H1 (cell line): ENCODE measurements around the genes MAP2K3 and SEBOX.

- RRBS = no CpG with 5 or more reads among the region's 9 CpGs
CAGE:
- cytosol, long polyA plus RNA = no peak
- long polyA plus RNA = no peak
- nucleus, long polyA plus RNA = no peak
Observed at GRCh38 chr17:21197817-21198256, 16.1 kb downstream of the TMEM11 start.

DNA sequence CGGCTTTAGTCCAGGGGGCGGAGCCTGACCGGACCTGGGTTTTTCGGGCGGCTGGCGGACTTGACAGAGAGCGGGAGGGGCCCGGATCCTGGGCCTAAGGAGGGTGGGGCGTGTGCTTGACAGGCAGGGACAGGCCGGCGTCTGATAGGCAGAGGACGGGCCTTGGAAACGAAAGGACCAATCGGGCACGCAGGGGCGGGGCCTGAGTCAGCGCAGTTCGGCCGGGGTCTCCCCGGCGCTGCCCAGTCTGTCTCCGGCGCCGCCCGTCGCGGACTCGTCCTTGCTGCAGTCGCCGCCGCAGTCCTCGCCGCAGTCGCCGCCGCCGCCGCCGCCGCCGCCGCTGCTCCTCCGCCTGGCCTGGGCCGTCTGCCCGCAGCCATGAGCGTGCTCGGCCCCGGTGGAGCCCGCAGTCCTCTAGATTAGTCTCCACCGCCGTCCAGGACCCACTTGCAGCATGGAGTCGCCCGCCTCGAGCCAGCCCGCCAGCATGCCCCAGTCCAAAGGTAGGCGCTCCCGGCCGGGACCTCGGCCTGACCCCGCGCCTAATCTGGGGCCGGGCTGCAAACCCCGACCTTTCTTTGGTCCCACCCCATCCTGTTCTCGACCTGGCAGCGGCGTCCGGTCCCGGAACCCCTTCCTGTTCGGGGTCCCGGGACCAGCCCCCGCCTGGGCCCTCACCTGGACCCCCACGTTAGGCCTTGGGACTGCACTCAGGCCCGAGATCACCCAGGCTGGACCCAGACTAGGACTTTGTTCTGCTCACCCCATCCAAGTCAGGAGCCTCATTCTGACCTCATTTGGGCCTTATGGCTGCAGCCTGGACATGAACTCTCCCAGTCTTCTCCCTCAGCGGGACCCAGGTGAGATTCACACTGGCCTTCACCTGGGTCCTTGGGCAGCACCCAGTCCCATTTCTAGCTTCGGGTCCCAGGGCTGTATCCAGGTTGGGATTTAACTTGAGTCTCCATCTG, at the start of gene MAP2K3:
Gene MAP2K3, plus strand, starts transcription at position 245 of the 971 bp plus-strand sequence.
- RRBS = under 1% methylated on average over 24 of the region's 75 CpGs
CAGE:
- cytosol, long polyA plus RNA = no peak
- long polyA plus RNA = no peak
- nucleus, long polyA plus RNA = no peak

- RRBS = no CpG with 5 or more reads among the region's 11 CpGs
CAGE:
- cytosol, long polyA plus RNA = no peak
- long polyA plus RNA = no peak
- nucleus, long polyA plus RNA = no peak
Observed at GRCh38 chr17:21286823-21287746, 2.6 kb downstream of the MAP2K3 start.

DNA sequence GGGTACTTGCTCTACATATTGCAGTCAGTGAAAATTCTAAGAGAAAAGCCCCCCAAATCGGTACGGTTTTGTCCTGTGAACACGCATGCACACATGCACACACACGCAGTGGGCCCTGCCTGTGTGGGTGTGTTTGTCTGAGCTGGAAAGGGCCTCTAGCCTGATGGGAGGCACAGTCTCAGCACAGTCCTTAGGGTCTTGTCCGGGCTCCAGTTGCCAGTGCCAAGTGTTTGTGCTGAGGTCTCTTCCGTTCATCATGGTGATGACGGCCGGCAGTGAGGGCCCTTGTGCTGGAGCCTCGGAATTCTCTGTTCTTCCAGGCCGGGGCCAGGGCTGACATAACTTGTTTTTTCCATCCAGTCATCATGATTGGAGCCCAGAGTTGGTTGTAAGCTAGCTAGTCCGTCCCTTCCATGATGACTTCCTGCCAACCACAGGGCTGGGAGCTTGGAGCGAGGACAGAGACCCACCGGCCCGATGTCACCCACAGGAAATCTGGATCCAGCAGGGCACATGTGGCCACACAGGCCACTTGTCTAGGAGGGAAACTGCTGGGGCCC, 26.5 kb downstream of the MAP2K3 start:
- RRBS = 88% methylated on average over 5 of the region's 14 CpGs
CAGE:
- cytosol, long polyA plus RNA = no peak
- long polyA plus RNA = no peak
- nucleus, long polyA plus RNA = no peak

DNA sequence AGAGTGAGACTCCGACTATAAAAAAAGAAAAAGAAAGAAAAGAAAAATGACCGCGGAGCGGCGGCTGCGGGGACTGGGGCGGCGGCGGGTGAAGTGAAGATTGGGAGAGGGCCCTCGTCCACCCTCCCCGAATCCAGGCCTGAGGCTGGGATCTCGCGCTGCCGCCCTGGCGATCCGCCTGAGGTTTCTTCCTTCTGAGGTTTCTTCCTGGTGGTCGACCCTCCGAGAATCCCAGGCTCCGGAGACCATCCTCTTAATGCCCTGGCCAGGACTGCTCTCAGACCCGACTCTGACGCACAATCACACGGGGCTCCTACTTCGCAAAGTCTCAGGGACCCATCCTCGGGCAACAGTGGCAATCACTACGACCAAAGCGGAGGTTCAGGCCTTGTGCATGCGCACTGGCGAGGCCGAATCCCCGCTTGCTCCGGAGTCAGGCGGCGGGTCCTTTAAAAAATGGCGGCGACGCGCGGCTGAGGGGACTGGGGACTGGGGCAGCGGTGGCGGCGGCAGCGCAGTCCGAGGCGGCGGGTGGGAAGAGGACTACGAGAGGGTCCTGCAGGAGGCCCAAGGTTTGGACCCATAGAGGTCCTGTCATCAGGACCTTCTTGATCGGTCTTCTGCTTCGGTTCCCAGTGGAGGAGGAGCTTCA, 18.0 kb upstream of the KCNJ18 start:
- RRBS = no CpG with 5 or more reads among the region's 48 CpGs
CAGE:
- cytosol, long polyA plus RNA = no peak
- long polyA plus RNA = no peak
- nucleus, long polyA plus RNA = no peak

- RRBS = no CpG with 5 or more reads among the region's 72 CpGs
CAGE:
- cytosol, long polyA plus RNA = no peak
- long polyA plus RNA = no peak
- nucleus, long polyA plus RNA = no peak
Observed at GRCh38 chr17:21841844-21842383, 149.6 kb downstream of the KCNJ18 start.

DNA sequence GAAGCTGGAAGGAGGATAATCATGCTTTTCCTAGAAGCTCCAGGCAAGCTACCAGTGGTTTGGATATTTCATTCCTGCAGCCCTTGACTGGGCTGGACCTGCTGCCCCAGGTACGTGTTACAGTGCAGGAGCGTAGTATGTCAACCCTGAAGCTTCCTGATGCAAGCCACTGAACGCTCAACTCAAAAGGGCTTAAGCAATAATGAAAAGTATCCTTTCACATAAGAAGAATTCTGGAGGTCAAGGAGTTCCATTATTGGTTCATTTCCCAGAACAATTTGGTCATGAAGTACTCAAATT, 37.8 kb upstream of the WSB1 start:
- RRBS = no CpG with 5 or more reads among the region's 3 CpGs
CAGE:
- cytosol, long polyA plus RNA = no peak
- long polyA plus RNA = no peak
- nucleus, long polyA plus RNA = no peak

DNA sequence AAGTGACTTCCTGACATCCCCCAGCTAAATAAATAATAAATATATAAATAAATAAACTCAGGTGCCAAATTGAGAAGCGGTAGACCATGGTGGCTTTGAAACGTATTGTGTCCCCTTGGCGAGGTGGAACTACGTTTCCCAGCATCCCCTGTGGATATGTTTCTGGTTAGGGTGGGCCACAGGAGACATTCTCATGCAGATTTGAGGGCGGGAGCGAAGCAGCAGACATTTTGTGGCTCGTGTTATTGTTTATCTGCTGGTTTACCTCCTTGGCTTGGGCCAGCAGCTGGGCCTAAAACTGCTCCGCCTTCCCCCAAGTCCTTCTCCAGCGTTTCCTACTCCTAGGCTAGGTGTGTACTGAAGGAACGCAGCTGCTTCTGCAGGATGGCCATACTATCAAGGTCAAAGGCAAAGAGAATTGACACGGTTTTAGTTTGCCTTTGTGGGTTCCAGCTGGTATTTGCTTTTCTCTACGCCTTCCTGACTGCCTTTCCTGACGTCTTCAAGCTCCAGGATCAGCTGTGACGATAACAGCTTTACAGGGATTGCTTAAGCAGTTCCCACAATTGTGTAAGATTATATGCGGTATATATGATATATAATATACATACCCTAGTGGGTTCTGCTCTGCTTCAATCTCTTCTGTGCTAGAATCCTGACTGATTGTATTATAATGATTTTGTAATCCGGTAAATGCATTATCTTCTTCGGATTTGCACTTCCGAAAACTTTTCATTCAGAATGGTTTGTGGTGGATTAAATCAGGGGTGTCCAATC, 17.2 kb upstream of the WSB1 start:
- RRBS = no CpG with 5 or more reads among the region's 18 CpGs
CAGE:
- cytosol, long polyA plus RNA = no peak
- long polyA plus RNA = no peak
- nucleus, long polyA plus RNA = start-site peak on the plus strand centred at position 235 of the sequence, 50 bp wide, 10 reads

- RRBS = no CpG with 5 or more reads among the region's 2 CpGs
CAGE:
- cytosol, long polyA plus RNA = no peak
- long polyA plus RNA = no peak
- nucleus, long polyA plus RNA = no peak
Observed at GRCh38 chr17:27281974-27282411, 11.9 kb upstream of the WSB1 start.

- RRBS = 3% methylated on average over 13 of the region's 57 CpGs
CAGE:
- cytosol, long polyA plus RNA = no peak
- long polyA plus RNA = no peak
- nucleus, long polyA plus RNA = no peak
Observed at GRCh38 chr17:27332511-27333714, 39.0 kb downstream of the WSB1 start.

GRCh38 chr17:27353493-27354279, 59.8 kb downstream of the WSB1 start:
- RRBS = 2% methylated on average over 34 of the region's 64 CpGs
CAGE:
- cytosol, long polyA plus RNA = no peak
- long polyA plus RNA = no peak
- nucleus, long polyA plus RNA = start-site peak on the minus strand at chr17:27353768-27353815, 12 reads

DNA sequence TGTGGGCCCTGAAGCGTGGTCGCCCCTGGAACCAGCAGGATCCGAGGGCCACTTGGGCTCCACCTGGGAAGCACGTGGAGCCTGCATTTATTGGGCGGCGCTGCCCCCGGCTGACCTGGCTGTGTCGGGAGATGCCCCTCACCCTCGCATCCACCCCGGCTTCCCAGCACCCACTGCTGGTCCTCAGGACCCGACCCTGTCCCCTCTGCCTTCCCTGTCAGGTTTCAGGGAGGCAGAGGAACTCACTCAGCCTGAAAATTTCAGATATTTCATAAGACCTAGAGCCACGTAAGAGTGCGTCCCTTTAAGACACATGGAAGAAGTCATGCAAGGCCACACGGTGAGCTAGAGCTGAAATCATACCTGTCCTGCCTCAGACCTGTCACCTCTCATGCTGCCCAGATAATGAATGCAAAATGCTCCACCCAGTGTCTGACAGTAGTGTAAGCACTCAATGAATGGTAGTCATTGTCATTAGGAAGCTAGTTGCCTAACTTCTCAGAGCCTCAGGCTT, 60.4 kb downstream of the WSB1 start:
- RRBS = 67% methylated on average over 4 of the region's 14 CpGs
CAGE:
- cytosol, long polyA plus RNA = no peak
- long polyA plus RNA = no peak
- nucleus, long polyA plus RNA = no peak

DNA sequence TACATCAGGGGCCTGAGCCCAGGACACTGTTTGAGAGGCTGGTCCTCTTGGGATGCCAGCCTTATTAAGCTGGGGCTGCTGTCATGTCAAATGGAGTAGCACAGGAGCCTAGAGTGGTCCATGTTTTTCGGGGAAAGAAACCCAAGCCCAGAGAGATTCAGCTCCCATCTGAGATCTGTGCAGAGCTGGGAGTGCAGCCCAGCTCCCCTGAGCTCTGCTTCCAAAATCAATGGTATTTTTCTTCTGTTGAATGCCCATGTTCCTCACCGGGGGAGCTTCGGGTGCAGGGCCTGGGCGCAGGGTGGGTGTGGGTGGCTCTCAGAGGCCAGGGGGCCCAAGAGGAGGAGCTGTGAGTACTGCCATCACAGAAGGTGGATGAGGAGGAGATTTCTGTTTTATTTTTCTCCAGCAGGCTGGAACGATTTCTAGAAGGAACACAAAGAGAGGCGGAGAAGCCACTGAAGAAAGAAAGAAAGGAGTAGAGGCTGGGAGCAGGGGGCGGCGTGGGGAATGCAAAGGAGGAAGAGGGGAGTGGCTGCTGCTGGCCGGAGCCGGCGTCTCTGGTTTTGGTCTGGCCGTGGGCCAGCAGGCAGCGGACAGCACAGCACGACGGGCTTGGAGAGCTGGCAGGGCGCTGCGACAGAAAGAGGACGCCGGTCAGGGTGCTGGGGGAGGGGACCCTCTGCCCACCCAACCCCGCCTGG, 76.3 kb upstream of the KSR1 start:
- RRBS = 93% methylated on average over 3 of the region's 20 CpGs
CAGE:
- cytosol, long polyA plus RNA = no peak
- long polyA plus RNA = no peak
- nucleus, long polyA plus RNA = no peak

DNA sequence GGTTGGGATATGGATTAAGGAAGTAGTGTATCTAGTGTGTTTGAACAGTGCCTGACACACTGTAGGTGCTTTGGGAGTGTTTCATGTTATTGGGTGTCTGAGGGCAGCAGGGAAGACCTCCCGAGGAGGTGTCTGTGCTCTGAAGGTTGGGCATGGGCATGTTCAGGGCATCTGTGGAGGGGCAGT, 683 bp downstream of the LGALS9 start:
- RRBS = no CpG with 5 or more reads among the region's 1 CpG
CAGE:
- cytosol, long polyA plus RNA = no peak
- long polyA plus RNA = no peak
- nucleus, long polyA plus RNA = no peak

GRCh38 chr17:27811872-27812155, 11.5 kb upstream of the NOS2 start:
- RRBS = no CpG with 5 or more reads among the region's 4 CpGs
CAGE:
- cytosol, long polyA plus RNA = no peak
- long polyA plus RNA = no peak
- nucleus, long polyA plus RNA = no peak

- RRBS = no CpG with 5 or more reads among the region's 18 CpGs
CAGE:
- cytosol, long polyA plus RNA = no peak
- long polyA plus RNA = no peak
- nucleus, long polyA plus RNA = no peak
Observed at GRCh38 chr17:28042756-28043560, 481 bp downstream of the NLK start.

GRCh38 chr17:28094239-28094837, 51.9 kb downstream of the NLK start:
- RRBS = no CpG with 5 or more reads among the region's 3 CpGs
CAGE:
- cytosol, long polyA plus RNA = no peak
- long polyA plus RNA = no peak
- nucleus, long polyA plus RNA = no peak

DNA sequence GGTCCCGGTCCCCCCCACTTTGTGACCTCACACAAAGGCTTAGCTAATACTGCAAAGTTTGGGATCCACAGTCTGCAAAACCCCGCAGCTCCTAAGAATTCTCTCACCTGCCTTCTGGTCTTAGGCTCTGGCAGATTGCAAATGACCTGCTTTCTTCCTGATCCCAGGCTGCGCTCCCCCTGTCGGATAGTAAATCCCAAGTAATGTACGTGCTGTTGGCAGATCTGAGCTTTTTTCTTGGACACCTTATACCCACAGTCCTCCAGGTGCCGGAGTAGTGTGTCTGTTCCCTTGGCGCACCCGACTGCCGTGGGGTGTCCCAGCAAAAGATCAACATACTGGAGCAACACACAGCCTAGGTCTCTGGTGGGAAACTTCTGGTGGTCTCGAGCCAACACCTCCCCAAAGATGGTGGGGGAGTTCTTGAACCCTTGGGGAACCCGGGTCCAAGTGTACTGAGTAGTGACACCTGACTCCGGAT, 83.6 kb upstream of the TMEM97 start:
- RRBS = no CpG with 5 or more reads among the region's 12 CpGs
CAGE:
- cytosol, long polyA plus RNA = no peak
- long polyA plus RNA = no peak
- nucleus, long polyA plus RNA = no peak

DNA sequence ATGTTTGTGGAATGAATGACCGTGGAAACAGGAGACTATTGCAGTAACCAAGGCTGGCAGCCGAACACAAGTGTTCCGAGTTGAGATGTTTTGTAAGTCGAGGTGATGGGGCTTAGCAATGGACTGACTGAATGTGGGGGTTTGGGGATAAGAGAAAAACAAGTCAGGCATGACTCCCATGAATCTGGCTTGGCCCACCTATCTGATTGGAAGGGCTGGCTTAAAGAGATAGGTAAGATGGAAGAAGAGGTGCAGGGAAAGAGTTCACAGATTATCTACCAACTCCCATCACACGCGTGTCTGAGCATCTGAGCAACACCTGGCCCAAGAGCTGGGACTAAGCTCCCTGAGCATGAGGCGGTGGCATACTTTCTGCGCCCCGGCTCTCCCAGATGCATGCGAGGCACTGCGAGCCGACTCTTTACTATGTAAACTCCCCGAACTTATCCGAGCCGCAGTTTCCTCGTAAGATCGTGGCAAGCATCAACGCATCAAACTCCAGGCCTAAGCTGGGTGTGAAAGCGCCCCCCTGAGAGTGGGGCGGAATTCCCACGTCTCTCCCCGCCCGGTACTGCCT, 496 bp downstream of the IFT20 start:
- RRBS = 5% methylated on average over 1 of the region's 23 CpGs
CAGE:
- cytosol, long polyA plus RNA = no peak
- long polyA plus RNA = no peak
- nucleus, long polyA plus RNA = no peak

DNA sequence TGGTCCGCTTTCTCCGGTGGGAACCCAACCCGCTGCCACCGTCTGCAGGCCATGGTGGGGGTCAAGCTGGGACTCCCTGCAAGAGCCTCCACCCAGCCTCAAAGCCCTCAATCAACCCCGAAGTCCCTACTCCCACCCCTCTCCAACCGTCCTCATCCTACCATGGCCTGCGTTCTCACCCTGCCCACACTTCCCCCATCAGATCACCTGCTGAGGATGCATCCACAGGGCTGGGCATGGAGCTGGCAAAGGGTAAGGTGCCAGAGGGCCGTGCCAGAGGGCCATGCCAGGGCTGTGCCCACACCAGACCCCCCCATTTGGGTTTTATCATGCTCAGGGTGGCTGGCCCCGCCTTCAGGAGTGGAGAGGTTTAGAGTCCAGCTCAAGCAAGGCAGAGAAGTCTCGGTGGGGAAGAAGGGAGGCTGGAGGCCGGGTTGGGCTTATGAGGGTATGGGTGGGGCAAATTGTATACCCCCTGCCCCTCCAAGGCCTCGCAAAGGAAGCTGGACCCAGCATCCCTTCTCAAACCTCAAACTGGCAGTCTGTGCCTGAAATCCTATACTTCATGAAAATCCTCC, at the start of gene SEBOX:
Gene SEBOX, minus strand, starts transcription at position 286 of the 578 bp plus-strand sequence.
- RRBS = no CpG with 5 or more reads among the region's 12 CpGs
CAGE:
- cytosol, long polyA plus RNA = no peak
- long polyA plus RNA = no peak
- nucleus, long polyA plus RNA = no peak